Keratinocyte (primary cell): ENCODE measurements around a stretch of chr10.

DNA sequence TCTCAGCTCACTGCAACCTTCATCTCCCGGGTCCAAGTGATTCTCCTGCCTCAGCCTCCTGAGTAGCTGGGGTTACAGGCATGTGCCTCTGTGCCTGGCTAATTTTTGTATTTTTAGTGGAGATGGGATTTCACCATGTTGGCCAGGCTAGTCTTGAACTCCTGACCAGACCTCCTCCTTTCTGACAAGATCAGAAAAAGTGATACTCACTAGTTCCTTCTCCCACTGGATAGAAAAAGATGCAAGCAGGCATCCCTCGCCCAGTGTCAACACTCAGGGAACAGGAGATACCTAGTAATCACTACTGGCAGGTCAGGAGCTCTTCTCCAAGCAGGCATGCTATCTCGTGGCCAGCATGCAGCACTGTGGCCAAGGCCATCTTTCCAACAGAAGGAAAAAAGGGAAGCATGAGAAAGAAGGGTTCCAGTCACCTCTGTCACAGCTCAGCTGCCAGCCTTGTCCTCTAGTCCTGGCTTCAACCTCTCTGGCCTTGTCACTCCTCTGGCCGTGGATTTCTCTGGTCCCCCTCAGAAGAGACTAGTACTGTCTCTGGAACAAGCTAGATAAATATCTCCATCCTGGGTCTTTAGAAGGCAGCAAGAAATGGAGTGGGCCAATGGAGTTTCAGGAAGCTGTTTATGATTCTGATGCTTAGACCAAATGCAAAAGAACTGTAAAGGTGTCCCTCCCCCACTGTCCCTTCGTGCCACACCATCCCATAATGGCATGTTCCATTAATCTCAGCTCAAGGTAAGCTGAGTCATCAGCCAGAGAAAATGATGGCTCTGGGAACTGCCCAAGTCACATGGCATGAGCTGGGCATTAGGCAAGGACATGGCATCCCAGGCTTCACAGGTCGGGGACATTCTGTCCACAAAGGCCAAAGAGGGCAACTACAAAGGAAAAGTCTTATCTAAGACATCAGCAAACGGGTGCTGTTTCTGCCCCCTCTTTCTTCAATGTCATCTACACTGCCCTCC, 45.2 kb downstream of the DLG5 start:
CAGE:
- cytosol, long polyA minus RNA, result no peak
- cytosol, long polyA plus RNA, result no peak
- long polyA plus RNA, result no peak
- nucleus, long polyA minus RNA, result no peak
- nucleus, long polyA plus RNA, result no peak

CAGE:
- cytosol, long polyA minus RNA, result no peak
- cytosol, long polyA plus RNA, result no peak
- long polyA plus RNA, result no peak
- nucleus, long polyA minus RNA, result no peak
- nucleus, long polyA plus RNA, result no peak
Measured at GRCh38 chr10:77888517-77888938, 38.0 kb downstream of the DLG5 start.

DNA sequence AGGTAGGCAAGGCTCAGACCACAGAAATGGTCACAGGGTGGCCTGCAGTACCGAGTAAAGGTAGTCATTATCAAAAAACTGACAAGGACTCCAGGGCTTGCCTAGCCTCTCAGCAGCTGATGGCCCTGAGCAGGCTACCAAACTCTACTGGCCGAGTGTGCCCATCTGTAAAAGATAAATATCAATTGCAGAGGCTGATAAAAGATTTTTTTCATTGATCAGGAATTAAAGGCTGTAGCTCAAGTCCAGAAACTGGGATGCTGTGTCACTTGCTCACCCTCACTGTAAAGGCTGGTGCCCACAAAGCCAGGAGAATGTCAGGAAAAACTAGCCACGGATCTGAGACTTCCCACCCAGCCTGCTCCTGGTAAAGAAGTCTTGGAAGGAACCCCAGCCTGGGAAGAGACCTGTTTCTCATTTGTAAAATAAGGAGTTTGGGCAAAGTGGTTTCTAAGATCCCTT, 16.3 kb downstream of the DLG5 start:
CAGE:
- cytosol, long polyA minus RNA, result no peak
- cytosol, long polyA plus RNA, result no peak
- long polyA plus RNA, result no peak
- nucleus, long polyA minus RNA, result no peak
- nucleus, long polyA plus RNA, result no peak

DNA sequence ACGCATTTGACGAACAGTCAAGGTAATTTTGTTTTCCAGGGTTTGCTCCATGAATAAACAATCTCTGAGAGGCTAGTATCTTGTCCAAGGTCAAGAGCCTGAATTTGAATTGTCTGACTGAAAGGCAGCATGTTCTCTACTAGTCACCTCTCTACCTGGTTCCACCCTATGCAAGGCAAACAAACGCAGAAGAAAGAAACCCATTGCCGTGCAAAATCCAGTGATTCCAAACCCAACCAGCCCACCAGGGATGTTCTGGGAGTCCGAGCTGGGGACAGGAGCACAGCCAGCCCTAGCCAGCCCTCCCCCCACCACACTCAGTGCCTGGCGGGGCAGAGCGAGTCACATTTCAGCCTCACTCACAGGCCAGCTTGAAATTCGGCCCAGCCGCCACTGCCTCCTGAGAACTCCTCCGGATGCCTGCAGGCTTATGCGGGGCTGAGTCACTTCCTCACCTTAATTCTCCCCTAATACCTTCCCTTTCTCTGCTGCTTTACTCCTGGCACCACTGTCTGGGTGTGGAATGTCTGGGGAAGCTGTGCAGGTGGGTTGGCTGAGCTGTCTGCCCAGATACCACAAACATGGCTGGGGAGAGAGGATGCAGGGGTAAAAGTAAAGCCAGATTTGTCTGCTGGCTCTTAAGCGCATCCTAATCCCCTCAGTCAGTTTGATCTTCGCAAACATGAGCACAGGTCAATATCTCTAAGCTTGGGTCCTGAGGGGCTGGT, 22.6 kb upstream of the DLG5 start:
CAGE:
- cytosol, long polyA minus RNA, result no peak
- cytosol, long polyA plus RNA, result no peak
- long polyA plus RNA, result no peak
- nucleus, long polyA minus RNA, result no peak
- nucleus, long polyA plus RNA, result no peak

GRCh38 chr10:78178843-78179489, 145.3 kb downstream of the RPS24 start:
CAGE:
- cytosol, long polyA minus RNA, result no peak
- cytosol, long polyA plus RNA, result no peak
- long polyA plus RNA, result no peak
- nucleus, long polyA minus RNA, result no peak
- nucleus, long polyA plus RNA, result no peak

CAGE:
- cytosol, long polyA minus RNA, result no peak
- cytosol, long polyA plus RNA, result no peak
- long polyA plus RNA, result no peak
- nucleus, long polyA minus RNA, result no peak
- nucleus, long polyA plus RNA, result no peak
Measured at GRCh38 chr10:78215516-78216167, 182.0 kb downstream of the RPS24 start.

CAGE:
- cytosol, long polyA minus RNA, result no peak
- cytosol, long polyA plus RNA, result no peak
- long polyA plus RNA, result no peak
- nucleus, long polyA minus RNA, result no peak
- nucleus, long polyA plus RNA, result no peak
Measured at GRCh38 chr10:78552103-78552585, 516.6 kb upstream of the ZMIZ1 start.

DNA sequence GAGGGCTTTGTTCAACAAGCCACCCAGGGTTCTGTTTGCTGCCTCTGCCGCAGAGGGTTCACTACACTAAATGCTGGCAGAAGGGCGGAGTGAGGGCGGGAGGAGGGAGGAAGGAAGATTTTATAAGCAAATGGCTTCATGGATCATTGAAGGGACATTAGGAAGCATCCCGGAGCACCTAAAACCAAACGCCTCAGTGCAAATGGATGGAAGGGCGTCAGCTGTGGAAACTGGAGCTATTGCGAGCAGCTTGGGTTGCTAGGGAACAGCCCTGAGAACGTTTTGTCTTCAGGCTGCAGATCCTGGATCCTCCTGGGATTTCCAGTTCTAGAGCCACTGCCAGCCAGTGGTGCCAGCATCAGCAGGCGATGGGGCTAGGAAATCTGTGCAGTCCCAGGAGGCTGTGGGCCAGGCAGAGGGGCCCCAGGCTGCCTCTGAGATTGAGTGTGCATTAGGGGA, 379.5 kb upstream of the ZMIZ1 start:
CAGE:
- cytosol, long polyA minus RNA, result no peak
- cytosol, long polyA plus RNA, result no peak
- long polyA plus RNA, result no peak
- nucleus, long polyA minus RNA, result no peak
- nucleus, long polyA plus RNA, result no peak

DNA sequence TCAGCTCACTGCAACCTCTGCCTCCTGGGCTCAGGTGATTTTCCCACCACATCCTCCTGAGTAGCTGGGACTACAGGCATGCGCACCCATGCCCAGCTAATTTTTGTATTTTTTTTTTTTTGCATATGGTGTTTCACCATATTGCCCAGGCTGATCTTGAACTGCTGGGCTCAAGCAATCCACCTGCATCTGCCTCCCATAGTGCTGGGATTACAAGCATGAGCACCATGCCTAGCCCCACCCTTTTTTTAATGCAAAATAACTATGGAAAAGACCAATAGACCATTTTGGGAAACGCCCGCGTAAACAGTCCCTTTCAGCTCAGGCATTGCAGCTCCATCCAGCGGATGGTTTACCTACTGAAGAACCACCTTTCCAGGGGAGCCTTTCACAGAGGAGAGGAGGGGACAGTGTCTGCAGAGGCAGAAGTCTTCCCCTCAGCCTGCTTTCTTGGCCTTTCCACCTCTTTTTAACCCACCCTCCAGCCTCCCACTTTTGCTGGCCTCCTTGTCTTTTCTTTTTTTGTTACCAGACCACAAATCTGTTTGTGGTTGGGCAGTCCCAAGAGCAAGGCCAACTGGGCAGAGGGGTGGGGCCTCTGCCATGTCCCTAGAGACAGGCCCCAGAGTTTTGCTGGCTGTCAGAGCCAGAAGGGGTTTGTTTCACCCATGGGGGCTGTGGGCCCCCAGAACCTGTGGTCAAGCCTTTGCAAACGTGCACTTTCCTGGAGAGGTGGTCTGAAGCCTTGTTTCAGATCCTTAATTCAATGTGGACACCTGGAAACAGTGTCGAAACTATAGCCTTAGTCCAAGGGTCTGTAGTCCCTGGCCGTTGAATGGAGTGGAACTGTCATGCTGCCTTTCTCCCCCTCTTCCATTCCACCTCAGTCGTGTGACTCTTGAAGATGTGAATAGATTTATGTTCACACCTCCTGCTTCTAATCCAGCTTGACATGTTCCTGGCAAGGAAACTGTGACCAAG, 10.1 kb downstream of the ZMIZ1 start:
CAGE:
- cytosol, long polyA minus RNA, result no peak
- cytosol, long polyA plus RNA, result no peak
- long polyA plus RNA, result no peak
- nucleus, long polyA minus RNA, result no peak
- nucleus, long polyA plus RNA, result no peak

GRCh38 chr10:79079593-79080049, 10.9 kb downstream of the ZMIZ1 start:
CAGE:
- cytosol, long polyA minus RNA, result no peak
- cytosol, long polyA plus RNA, result no peak
- long polyA plus RNA, result no peak
- nucleus, long polyA minus RNA, result no peak
- nucleus, long polyA plus RNA, result no peak

CAGE:
- cytosol, long polyA minus RNA, result no peak
- cytosol, long polyA plus RNA, result no peak
- long polyA plus RNA, result no peak
- nucleus, long polyA minus RNA, result no peak
- nucleus, long polyA plus RNA, result no peak
Measured at GRCh38 chr10:79090400-79090842, 21.7 kb downstream of the ZMIZ1 start.

DNA sequence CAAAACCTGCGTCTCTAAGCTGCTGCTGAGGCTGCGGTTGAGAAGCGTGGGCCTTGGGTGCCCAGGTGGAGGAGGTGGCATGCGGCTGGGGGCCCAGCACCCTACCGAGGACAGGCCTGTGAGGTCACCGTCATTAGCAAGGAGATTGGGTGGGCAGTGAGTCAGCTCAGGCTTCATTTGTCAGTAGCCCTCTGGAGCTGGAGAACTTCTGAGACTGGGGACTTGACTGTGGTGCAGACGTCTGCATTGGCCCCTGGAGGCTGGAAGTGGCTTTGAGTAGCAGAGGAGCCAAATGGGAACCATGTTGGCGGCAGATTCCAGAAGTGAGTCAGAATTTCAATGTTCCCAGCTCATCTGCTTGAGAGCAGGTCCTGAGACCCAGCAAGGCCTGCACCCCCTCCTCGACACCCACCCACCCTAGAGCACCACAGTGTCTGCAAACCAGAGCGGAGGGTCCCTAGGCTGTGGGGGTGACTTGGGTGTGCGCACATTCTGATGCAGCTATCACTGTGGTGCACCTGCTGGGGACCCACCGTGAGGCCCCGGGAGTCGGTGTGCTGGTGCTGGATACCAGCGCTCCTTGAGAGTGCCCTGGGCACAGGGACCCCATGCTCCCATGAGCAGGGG, 30.1 kb downstream of the ZMIZ1 start:
CAGE:
- cytosol, long polyA minus RNA, result no peak
- cytosol, long polyA plus RNA, result no peak
- long polyA plus RNA, result no peak
- nucleus, long polyA minus RNA, result no peak
- nucleus, long polyA plus RNA, result no peak

GRCh38 chr10:79099982-79100667, 31.4 kb downstream of the ZMIZ1 start:
CAGE:
- cytosol, long polyA minus RNA, result no peak
- cytosol, long polyA plus RNA, result no peak
- long polyA plus RNA, result no peak
- nucleus, long polyA minus RNA, result no peak
- nucleus, long polyA plus RNA, result no peak

GRCh38 chr10:79128820-79129969, 60.4 kb downstream of the ZMIZ1 start:
CAGE:
- cytosol, long polyA minus RNA, result no peak
- cytosol, long polyA plus RNA, result no peak
- long polyA plus RNA, result no peak
- nucleus, long polyA minus RNA, result no peak
- nucleus, long polyA plus RNA, result no peak

DNA sequence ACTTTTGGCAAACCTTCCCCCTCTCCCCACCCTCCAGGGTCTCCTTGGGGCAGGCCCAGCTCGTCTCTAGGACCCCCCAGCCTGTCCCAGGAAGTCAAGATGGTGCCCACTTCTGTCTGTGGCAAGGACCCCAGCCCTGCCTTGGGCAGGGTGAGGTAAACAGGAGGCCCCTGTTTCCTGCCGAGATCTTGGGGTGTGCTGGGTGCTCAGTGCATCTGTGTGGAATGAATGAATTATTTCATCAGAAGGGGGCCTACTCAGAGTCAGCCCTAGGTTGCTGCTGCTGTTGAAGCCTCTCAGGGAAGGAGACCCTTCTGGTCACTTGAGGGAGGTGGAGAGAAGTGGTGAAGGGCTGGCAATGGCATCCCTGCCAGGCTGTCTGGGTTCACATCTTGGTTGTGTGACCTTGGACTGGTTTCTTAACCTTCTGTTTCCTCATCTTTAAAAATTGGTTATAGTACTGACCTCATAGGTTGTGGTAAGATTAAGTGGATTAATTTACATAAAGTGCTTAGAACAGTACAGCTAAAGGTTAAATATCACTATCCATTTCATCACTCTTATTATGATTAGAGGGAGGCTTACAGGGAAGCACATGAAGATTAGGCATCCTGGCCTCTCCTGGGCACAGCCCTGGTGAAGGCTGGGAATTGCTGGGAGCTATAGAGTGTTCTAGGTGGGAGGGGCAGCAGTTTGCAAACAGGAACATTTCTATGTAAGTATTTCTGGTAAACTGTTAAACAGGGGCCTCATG, 67.7 kb downstream of the ZMIZ1 start:
CAGE:
- cytosol, long polyA minus RNA, result no peak
- cytosol, long polyA plus RNA, result no peak
- long polyA plus RNA, result no peak
- nucleus, long polyA minus RNA, result no peak
- nucleus, long polyA plus RNA, result no peak

DNA sequence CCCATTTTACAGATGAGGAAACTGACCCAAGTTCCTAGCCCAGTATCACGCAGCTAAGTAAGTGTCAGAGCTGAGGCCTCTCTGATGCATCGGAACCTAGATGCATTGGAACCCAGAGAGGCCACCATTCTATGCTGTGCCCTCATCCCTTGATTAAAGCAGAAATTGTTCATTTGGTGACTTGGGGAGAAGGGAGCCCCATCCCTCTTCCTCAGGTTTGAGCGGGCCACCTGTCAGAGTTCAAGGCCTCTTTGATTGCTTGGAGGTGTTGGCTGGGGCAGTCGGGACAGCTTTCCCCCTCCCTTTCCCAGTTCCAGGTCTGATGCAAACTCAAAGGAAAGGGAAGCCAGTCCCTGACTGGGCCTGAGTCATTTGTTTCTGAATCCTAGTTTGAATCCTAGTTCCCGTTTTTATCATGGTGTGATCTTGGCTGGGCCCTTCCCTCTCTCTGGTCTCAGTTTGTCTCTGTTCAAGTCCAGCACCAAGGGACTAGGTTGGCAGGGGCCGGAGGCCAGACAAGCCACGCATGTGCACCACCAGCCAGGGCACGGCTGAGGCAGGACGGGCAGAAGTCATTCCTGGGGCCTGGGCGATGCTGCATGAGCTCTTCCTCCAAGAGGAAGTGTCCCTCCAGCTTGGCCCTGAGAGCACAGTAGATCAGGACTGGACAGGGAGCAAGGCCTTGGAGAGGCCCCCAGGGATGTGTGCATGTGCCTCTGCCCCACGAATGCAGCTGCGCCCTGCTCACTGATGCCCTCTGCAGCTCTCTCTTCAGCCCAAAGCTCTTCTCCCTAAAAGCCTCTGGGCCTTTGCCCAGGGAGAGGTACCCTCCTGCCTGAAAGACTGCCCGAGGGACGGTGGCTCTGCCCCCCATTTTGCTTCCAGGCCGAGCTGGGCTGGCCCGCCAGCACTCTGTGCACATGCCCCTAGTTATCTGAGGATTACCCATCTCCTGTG, 86.5 kb downstream of the ZMIZ1 start:
CAGE:
- cytosol, long polyA minus RNA, result no peak
- cytosol, long polyA plus RNA, result no peak
- long polyA plus RNA, result no peak
- nucleus, long polyA minus RNA, result no peak
- nucleus, long polyA plus RNA, result no peak

DNA sequence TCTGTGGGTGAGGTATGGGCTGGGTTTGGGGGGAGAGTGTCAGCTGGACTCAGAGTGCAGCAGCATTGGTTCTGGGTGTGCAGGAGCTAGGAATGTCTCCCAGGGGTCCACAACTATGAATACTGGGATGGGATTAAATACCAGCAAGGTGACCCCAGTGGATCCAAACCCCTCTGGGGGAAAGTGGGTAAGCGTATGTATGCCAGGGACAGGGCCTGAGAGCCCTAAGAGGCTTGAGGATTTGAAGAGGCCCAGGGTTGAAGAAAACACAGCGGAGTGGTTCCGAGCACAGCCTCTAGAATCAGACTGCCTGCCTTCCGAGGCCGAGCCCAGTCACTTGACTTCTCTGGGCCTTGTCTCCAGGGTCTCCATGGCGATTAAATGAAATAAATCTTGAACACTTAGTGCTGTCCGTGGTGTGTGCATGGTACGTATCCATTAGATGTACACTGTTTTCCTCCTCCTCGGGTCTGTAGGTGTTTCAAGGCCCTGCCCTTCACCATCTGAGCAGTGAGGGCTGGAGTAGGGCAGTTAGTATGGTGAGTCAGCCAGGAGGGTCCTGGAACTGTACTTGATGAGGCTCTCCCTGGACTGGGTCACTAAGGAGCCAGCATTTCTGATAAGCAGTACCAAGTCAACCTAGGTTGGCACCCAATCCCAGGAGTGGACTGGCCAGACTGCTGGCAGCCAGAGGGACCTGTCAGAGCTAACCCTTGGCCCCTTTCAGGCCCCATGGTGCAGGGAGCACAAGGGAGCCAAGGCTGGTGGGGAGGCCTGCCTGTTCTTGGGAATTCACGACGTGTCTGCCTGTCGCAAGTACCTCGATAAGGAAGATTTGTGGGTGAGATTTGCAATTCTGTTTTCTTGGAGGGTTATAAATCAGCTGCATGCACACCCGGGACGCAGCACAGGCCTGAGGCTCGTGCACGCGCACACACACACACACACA, 113.9 kb downstream of the ZMIZ1 start:
CAGE:
- cytosol, long polyA minus RNA, result no peak
- cytosol, long polyA plus RNA, result no peak
- long polyA plus RNA, result no peak
- nucleus, long polyA minus RNA, result no peak
- nucleus, long polyA plus RNA, result no peak

CAGE:
- cytosol, long polyA minus RNA, result no peak
- cytosol, long polyA plus RNA, result no peak
- long polyA plus RNA, result no peak
- nucleus, long polyA minus RNA, result no peak
- nucleus, long polyA plus RNA, result no peak
Measured at GRCh38 chr10:79184814-79185907, 116.4 kb downstream of the ZMIZ1 start.

CAGE:
- cytosol, long polyA minus RNA, result no peak
- cytosol, long polyA plus RNA, result no peak
- long polyA plus RNA, result no peak
- nucleus, long polyA minus RNA, result no peak
- nucleus, long polyA plus RNA, result no peak
Measured at GRCh38 chr10:79195296-79195974, 126.7 kb downstream of the ZMIZ1 start.

CAGE:
- cytosol, long polyA minus RNA, result no peak
- cytosol, long polyA plus RNA, result no peak
- long polyA plus RNA, result no peak
- nucleus, long polyA minus RNA, result no peak
- nucleus, long polyA plus RNA, result no peak
Measured at GRCh38 chr10:79221019-79221580, 126.2 kb upstream of the PPIF start.